Zone of skin (tissue), 1 donor: ENCODE data around the genes HSPA2, SPTB and RAB15.

DNA sequence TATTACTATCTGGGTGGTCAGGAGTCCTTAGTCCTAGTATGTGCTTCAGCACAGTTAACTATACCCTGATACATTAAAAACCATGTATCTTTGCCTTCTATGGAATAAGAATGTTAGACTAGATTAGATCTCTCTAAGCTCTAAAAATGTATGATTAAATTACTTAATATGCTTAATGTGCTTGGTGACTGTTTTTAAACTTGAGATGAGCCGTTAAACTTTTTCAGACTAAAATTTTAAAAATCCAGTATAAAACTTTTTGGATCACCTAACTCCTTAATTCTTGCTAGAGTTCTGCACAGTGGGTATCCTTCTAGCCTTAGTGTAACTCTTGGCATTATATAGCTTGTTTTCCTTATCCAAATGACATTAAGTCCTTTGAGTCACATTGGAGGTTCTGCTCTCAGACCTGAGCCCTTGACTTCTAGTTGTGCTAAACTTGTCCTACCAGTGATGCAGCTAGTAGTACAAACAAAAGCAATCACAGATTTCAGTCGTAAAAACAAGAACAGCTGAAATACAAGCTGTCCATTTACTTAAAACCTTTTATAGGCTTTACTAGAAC is 10.3 kb downstream of the ZBTB1 start:
- RRBS: no CpG with 5 or more reads among the region's 2 CpGs

DNA sequence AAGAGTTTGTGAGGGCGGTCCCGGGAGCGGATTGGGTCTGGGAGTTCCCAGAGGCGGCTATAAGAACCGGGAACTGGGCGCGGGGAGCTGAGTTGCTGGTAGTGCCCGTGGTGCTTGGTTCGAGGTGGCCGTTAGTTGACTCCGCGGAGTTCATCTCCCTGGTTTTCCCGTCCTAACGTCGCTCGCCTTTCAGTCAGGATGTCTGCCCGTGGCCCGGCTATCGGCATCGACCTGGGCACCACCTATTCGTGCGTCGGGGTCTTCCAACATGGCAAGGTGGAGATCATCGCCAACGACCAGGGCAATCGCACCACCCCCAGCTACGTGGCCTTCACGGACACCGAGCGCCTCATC is at the start of gene HSPA2:
Gene HSPA2, plus strand, starts transcription at position 90 of the 354 bp plus-strand sequence.
- RRBS: 2% methylated on average over 2 of the region's 30 CpGs

DNA sequence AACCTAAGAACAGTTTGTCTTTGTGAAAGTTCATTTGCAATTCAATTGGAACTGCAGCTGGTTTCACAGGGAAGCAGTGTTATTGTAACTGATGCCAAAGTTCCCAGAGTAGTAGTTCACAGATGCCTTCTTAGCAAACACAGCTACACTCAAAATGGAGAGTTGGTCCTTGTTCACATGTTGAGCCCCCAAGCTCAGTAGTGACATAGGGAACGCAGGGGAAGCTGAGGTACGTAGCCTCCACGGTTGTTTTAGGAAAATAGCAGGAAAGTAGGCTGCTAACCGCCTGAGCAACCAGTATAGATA is 23.4 kb downstream of the PPP1R36 start:
- RRBS: no CpG with 5 or more reads among the region's 4 CpGs

DNA sequence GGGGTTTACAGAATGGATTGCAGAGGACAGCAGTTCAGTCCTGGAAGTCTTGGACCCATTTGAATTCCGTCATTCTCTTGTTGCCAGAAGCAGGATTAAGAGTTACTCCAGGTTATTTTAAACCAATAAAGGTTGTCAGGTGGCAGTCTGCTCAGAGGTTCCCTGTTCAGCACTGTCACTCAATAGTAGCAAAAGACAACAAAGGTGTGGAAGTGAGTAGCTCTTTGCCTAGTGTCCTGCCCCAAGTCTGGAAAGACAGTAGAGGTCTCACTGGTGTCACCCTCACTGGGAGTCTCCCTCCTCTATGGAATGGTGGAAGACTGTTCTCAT is 73.5 kb upstream of the PLEKHG3 start:
- RRBS: no CpG with 5 or more reads among the region's 1 CpG

GRCh38 chr14:64707552-64708030 is 3.4 kb downstream of the PLEKHG3 start:
- RRBS: no CpG with 5 or more reads among the region's 7 CpGs

- RRBS: no CpG with 5 or more reads among the region's 16 CpGs
Measured at GRCh38 chr14:64732545-64733257, 28.5 kb downstream of the PLEKHG3 start.

DNA sequence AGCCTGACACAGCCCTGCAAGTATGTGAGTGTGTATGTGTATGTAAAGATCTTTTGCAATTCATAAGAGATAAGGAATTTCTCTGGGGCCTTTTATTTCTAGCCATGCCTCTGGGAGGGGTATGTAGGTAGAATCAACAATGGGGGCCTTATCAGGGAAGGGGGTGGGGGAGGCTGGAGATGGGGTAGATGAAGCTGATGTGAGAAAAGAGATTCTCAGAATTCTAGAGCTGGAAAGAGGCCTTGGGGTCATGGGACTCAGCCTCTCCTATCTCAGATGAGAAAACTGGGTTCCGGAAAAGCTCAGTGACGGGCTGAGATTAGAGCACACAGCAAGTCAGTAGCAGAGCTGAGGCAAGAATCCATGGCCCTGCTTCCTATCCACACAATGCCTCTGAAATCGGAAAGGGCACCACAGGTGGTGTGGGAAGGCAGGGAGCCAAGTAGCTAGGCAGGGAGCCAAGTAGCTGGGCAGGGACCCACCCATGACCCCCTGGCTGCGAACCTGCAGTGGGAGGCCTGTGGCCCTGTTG is 54.6 kb downstream of the PLEKHG3 start:
- RRBS: no CpG with 5 or more reads among the region's 4 CpGs

DNA sequence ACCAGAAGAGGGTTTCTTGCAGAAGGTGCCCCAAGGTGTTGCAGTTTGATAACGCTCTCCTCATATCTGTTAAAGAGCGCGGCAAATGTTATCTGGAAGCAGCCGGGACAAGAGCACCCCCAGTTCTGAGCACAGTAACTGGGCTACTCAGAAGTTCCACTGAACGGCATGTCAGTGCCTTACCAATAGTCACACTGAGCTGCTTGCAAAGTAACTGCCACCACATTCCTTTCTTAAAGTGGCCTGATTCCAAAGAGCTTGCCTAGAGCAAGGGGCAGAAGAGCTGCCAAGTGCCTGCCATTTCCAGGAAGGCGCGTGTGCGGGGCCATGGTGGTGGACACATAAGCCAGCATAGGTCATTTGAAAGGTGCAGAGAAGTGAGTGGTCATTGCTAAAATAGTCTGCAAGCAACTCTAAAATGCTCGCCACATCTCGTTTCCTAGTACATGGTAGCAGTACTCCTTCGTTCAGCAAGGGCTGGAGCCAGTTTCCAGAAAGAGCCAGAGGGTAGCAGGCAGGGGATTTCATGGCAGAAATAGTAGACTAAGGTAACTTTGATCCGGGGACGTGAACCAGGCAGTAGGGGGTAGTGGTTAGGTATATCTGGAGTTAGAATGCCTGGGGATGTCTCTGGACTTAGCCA is 37.8 kb downstream of the SPTB start:
- RRBS: no CpG with 5 or more reads among the region's 13 CpGs

DNA sequence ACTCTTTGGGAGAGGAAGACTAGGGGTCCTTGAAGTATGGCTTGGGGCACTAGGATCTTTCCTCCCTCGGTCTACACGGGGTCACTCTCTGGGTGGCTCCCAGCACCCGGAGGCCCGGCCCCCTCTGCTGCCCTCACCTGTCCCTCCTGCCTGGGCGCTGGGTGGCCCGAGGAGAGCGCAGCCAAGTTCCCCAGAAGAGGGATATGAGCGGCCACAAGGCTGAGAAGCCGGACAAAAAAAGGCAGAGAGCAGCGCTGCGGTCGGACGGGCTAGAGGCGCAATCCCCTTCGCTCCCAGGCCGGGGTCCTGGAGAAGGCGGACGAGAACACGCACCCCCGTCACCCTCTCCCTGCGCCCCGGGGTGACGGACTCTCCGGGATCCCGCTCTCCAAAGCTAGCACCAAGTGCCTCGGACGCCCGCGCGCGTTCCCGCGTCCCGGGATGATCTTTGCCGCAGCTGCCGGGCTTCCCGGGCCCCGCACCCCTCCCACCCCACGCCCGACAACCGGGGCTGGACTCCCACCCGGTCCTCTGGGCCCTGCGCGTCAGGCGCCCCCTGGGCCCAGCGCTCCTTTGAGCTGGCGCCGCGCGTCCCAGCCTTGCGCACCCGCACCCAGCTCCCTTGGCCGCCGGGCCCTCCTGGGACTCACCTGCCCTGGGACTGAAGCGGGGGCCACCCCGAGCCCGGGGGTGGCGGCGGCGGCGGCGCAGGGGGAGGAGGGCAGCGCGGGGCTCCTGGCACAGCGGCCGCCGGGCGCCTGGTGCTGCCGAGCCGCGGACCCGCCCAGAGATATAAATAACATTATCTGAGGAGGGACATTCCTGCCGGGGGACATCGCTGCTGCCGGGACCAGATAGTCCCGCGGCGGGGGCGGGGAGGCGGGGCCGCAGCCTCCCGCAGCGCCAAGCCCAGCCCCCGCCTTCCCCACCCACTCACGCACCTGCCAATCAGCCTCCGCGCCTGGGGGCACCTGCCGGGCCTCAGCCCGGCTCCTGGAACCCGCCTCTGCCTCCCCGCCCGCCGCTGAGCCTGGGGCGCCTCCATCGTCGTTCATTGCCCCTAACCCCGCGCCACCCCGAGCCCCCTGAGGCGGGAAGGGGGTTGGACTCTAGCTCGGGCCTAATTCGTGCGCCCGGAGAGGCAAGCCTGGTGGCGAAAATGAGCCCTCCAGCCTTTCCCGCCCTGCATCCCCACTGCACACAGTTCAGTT is at the start of gene SPTB:
Gene SPTB, minus strand, starts transcription at position 766 of the 1,211 bp plus-strand sequence.
- RRBS: 3% methylated on average over 59 of the region's 106 CpGs

DNA sequence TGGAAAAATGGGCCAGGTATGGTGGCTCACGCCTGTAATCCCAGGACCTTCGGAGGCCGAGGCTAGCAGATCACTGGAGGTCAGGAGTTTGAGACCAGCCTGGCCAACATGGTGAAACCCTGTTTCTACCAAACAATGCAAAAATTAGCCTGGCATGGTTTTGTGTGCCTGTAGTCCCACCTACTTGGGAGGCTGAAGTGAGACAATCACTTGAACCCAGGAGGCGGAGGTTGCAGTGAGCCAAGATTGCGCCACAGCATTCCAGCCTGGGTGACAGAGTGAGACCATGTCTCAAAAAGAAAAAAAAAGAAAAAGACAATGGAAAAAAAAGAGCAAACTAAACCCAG is 5.3 kb downstream of the CHURC1 start:
- RRBS: no CpG with 5 or more reads among the region's 5 CpGs

DNA sequence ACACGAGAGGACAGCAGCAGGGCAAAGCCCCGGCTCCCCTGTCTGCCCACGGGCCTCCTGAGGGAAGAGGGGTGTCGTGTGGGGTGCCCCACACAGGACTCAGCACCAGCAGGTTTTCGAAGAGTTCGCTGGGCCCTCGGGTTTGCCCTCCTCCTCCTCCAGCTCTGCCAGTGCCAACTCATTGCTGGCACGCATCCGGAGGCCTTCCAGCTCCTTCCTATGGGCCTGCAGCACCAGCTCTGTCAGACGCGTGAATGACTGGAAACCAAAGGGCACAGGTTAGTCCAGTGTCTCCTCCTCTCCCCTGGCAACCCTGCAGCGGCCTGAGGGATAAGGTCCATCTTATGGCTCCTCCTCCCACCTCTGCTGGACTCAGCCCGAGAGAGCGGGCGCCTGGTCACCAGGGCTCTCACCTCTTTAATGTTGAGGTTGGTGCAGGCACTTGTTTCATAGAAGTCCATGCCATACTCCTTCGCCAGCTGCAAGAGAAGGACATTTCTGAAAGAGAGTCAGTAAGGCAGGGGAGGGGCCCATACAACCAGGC is 5.8 kb upstream of the GPX2 start:
- RRBS: no CpG with 5 or more reads among the region's 16 CpGs

- RRBS: no CpG with 5 or more reads among the region's 3 CpGs
Measured at GRCh38 chr14:64966755-64967371, 5.3 kb downstream of the RAB15 start.

DNA sequence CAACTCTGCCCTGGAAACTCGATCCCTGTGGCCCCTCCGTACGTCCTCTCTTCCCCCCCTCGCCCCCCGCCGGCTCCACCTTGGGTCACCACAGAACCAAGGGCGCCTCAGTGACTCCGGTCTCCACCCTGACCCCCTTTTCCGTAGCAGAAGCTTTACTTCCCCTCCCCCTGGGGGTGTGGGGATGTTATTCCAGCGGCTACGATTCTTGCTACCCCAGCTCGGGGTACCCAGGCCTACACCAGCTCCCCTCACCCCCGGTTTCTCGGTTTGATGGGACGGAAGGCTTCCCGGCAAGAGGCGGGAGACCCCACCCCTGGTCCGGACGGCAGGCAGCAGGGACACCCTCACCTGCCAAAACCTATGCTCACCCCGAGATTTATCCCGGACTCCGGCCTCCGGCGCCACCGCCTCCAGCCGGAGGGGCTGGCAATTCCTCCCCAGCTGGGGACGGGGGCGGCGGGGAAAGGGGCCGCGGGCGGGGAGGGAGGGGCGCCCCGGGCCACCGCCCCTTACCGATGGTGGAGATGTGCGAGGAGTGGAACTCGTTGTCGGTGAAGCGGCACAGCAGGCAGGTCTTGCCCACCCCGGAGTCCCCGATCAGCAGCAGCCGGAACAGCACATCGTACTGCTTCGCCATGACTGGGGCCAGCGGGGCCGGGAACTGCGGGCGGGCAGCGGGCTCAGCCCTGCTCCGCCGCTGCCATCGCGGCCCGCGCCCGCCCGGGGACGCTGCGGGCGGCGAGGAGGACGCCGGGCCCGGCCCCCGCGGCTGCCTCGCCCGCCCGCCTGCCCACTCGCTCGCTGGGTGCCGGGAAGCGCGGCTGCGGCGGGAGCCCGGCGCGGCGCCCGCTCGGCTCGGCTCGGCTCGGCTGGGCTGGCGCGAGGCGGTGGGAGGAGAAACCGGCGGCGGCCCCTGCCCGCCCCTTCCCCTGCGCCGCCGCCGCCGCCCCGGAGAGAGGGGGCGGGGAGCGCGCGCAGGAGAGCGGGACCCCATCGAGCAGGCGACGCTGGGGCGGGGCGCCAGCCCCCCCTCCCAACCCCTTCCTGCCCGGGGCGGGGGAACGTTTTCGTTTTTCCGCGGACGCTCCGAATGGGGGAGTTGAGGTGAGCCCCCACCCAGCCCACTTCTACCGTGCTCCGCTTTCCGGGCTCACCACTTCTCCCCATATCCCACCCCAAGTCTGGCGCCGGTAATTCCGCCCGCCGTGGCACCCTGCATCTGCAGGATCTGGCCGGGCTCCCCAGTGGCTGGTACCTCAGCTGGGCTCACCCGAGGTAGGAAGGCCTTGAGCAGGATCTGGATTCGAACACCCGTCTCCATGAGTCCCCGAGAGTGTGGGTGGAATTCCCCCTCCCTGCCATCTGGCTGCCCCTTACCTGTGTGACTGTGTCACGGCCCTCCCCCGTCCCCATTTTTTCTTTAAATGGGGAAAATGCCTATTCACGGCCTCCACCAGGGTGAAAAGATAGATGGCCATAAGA is at the start of gene RAB15:
Gene RAB15, minus strand, starts transcription at position 900 of the 1,485 bp plus-strand sequence.
- RRBS: 2% methylated on average over 87 of the region's 133 CpGs

DNA sequence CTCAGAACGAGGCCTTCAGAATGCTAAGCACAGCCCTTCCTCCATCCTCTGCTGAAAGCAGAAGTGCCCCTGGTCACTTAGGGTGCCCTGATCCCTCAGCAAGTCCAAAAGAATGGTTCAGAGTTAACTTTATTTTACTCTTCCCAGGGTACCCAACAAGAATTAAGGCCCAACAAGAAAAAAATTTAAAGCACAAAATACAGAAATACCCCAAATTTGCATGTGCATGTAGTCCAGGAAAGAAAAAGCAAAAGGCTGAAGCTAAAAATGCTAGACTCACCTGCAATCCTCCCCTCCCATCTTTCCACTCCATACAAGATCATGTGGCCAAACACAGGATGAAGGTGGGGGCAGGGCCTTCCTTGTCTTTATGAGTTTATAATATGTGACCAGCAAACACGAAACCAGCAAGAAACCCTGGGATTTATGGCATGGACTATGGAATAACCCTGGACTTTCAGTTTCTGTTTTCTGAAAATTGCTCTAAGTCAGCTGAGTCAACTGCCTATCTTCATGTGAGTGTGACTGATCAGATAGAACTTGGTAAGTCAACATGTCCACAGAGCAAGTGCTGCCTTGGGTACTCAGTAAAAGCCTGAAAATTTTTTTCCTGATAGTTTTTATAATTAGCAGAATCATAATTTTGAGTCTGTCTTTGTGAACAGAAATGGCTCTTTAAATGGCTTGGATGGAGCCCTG is 21.1 kb downstream of the MAX start:
- RRBS: no CpG with 5 or more reads among the region's 2 CpGs

DNA sequence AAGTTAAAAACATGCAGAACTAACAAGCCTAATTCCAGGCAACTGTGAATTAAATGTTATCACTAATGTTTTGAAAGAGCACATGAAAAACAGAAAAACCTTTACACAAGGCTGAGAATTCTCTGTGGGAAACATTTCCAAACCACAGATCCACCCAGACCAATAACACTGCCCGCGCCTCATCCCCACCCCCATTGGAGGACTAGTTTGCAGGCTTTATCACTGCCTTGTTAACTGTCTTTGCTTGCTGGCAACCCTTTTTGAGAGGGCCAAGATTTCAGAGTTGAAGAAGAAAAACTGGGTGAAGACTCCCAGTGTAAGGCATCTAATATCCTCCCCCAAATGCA is 6.0 kb downstream of the MAX start:
- RRBS: no CpG with 5 or more reads among the region's 2 CpGs

DNA sequence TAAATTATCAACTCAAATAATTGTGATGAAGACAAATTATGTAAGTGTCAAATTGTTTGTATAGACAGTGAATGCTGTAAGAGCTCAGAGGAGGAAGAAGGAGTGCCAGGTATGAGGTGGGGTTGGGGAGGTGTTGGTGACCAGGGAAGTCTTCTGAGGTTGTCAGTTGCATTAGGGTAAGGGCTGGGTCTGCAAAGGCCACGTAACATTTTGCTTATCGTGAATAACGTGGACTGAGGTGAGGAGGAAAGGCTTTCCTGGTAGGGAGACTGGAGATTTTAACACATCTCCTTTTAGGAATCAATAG is 2.5 kb upstream of the MAX start:
- RRBS: no CpG with 5 or more reads among the region's 3 CpGs

DNA sequence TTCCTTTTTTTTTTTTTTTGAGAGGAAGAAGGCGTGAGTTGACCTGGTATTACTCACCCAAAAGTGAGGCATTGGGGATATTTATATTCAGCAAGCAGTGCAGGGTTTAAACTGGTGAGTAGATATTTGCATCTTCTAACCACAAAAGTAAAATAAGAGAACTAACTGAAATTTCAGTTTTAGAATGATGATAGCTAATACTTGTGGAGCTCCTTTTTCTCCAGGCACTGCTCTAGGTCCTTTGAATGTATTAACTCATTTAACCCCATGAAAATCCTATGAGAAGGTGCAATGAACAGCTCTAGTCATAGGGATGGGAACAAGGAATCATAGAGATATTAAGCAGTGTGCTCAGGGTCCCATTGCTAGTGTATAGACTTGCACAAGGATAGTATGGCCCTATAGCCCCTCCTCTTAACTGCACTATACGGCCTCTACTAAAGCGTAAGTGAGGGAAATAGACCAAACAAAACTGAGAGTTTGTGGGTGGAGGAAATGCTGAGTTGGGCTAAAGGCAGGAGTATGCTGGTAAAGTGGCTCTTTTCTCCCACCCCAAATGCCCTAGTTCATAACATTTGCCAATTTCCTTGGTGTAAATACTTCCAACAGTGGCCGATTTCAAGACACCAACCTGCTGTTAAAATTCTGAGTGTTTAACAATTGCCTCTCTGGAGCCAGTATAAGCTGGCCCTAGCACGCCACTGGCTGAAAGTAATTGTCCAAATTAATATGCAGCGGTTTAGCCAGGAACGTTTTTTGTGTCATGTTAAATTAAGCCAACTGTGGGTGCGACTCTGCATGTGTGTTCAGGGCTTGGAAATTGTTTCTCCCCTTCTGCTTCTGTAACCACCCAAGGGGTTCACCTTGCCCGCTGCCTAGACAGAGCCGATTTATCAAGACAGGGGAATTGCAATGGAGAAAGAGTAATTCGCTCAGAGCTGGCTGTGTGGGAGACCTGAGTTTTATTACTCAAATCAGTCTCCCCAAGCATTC is 104.5 kb upstream of the MAX start:
- RRBS: no CpG with 5 or more reads among the region's 11 CpGs

GRCh38 chr14:65301636-65302437 is 110.7 kb upstream of the FUT8 start:
- RRBS: no CpG with 5 or more reads among the region's 10 CpGs

DNA sequence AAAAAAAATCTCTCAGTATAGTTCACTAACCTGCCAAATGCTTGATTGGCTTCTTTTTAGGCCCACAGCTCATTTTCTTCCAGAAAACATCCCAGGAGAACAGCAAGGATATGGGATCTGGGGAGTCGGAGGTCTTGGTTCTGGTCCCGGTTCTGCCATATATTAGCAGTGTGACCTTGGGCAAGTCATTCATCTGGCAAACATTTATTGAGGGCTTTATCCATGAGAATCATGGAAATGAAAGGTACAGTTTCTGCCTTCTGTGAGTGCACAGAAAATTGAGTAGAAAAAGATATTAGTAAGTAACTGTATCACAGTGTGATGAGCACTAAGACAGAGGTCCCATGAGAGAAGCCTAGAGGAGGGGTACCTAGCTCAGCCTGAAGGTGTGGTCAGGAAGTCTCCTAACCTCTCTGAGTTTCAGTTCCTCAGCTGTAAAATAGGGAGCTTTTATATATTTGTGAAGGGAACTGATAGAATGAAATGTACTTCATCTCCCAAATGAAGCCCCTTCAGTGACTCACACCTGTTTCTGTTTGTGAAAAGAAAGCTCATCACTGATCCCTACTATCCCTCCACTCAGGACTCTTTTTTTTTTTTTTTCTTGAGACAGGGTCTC is 94.0 kb upstream of the FUT8 start:
- RRBS: no CpG with 5 or more reads among the region's 2 CpGs

GRCh38 chr14:65482994-65483490 is 70.5 kb downstream of the FUT8 start:
- RRBS: no CpG with 5 or more reads among the region's 4 CpGs